Umbilical cord (tissue), 2 donors: ENCODE measurements around a stretch of chr4.

DNA sequence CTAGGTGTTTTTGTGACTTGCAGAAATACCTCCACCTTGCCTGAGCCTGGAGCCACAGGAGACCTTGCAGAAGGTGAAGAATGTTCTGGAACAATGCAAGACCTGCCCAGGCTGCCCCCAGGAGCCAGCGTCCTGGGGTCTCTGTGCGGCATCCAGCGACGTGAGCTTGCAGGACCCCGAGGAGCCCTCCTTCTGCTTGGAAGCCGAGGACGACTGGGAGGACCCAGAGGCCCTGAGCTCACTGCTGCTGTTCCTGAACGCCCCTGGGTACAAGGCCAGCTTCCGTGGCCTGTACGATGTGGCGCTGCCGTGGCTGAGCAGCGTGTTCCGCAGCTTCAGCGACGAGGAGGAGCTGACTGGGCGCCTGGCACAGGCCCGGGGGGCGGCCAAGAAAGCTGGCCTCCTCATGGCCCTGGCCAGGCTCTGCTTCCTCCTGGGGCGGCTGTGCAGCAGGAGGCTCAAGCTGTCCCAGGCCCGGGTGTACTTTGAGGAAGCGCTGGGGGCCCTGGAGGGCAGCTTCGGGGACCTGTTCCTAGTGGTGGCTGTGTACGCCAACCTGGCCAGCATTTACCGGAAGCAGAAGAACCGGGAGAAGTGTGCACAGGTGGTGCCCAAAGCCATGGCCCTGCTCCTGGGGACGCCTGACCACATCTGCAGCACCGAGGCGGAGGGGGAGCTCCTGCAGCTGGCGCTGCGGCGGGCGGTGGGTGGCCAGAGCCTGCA is 28.0 kb downstream of the SH3TC1 start:
- RAMPAGE, long total RNA = no peak

DNA sequence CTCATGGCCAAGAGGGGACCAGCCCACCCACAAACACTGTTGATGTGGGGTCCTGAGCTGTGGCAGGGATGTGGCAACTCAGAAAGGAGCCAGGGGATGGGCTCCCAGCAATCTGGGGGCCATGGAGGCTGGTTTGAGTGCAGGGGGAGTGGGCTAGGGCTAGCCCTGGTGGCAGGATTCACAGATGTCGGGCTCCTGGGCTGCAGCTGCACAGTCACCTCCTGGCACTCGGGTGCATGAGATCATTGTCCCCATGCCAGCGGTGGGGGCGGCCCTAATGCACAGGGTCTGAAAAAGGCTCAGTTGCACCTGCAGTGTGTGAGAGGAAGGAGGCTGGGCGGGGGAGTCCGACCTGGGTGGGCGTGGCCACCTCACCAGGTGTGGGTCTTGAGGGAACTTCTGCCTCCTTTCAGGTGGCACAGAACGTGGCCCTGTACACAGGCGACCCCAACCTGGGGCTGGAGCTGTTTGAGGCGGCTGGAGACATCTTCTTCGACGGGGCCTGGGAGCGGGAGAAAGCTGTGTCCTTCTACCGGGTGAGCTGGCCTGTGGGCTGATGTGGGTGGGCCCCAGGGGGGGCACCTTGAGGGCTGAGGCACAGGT is 34.4 kb upstream of the HTRA3 start:
- RAMPAGE, long total RNA = no peak

DNA sequence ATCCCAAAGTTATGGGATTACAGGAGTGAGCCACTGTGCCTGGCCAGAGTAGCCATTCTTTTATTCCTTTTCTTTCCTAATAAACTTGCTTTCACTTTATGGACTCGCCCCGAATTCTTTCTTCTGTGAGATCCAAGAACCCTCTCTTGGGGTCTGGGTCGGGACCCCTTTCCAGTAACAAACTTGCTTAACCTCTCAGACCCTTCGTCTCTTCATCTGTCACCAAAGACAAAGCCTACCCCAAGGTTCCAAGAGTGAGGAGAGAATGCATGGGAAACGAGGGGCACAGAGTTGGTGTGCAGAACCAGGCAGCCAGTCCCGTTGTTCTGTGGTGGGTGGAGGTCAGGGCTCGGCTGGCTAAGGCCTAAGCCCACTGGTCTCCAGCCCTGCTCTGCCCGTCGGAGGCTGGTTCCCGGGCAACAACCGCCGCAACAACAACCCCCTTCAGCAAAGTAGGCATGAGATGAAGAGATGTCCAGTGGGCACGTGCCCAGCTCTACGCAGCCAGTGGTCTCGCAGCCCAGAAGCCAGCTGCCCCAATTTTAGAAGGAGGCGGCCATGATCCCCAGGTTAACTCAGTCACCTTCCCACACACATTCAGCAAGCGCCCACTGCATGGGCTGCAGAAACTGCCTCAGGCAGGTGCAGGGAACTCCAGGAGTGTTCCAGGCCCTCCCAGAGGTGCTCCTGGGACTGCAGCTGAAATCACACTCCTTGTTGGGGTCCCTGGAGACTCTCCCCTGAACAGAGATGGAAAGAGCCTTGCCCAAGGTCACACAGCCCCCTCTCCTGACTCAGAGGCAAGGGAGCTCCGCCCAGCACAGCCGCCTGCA is 25.6 kb upstream of the HTRA3 start:
- RAMPAGE, long total RNA = no peak

DNA sequence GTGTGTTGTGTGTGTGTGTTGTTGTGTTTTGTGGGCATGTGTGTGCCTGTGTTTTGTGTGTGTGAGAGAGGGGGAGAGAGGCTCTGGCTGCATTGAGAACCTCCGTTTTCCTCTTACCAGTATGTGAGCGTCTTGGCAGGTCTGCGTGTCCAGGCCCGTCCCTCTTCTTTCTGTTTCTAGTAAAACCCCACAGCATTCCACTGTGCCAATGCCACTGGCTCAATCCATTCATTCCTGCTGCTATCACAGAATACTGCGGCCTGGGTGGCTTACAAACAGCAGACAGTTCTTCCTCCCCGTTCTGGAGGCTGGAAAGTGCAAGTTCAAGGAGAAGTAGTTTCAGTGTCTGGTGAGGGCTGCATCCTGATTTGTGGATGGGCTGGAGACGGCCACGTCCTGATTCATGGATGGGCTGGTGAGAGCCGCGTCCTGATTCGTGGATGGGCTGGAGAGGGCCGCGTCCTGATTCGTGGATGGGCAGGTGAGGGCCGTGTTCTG is 15.4 kb upstream of the HTRA3 start:
- RAMPAGE, long total RNA = no peak

DNA sequence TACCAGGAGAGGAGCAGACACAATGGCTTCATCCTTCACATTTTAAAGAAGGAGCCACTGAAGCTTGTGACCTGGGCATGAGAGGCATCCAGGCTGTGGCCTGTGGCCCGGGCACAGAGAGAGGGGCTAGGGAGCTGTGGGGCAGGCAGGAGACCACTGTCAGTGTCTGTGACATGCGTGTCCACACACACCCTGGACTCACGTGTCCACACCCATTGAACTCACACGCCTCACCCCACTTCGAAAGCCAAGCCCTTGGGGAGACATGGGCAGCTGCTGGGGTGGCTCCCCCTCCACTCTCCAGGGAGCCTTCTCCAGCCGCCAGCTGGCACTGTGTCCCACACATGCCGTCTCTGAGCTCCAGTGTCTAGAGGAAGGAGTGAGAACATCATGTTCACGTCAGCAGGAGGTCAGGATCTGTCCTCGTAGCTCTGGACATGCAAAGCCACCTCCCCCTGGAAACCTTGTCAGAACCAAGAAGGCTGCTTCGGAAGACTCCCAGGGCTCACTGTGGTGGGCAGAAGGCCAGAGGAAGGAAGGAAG is 61.3 kb downstream of the HTRA3 start:
- RAMPAGE, long total RNA = no peak

DNA sequence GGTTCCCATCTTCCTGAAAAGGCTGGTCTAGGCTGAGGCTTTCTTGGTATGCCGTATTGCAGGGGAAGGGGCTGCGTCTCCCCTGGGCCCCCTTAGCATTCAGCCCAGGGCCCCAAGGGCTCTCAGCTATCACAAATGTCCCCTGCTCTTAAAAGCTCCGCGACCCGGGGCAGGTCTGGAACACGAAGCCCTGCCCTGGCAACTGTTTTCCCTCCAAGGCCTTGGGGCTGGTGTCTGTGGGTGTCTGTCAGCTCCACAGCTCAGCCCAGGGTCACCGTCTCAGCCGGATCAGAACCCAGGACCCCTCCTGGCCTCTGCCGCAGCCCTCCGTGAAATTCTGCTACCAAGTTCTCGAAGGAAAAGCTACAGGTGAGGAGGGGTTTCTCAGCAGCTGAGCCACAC is 61.3 kb downstream of the ACOX3 start:
- RAMPAGE, long total RNA = no peak

GRCh38 chr4:8457366-8457942 is 16.9 kb downstream of the TRMT44 start:
- RAMPAGE, long total RNA = no peak

DNA sequence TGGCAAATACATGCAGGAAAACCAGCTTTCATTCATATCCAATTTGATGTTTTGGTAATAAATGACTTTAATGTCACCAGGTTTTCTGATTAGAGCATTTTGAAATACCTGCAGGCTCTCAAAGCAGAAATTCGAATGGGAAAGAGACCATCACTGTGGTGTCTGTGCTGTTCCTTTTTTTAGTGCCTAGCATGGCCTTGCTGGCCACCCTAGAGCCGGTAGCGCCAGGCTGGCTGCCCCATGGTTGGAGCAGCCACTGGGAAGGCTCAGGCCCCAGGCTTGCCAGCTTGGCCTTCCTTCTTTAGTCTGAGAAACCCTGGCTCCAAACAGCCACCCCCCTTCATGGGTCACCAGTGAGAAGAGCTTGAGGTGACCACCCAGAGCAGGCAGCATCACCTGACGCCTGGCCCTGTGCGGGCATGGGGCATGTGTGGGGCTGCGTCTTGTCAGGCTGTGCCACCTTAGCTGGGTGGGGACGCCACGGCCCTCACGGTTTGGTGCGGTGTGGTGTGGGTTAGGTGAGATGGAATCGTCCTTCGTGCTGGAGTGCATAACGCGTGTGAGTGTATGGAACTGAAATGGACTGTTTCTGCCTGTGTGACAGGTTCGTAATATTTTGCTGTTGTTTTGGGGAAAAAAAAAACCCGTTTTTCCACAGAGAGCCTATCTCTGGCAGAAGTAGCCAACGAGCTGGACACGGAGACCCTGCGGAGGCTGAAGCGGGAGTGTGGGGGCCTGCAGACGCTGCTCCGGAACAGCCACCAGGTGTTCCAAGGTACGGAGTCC is 30.0 kb downstream of the TRMT44 start:
- RAMPAGE, long total RNA = no peak

DNA sequence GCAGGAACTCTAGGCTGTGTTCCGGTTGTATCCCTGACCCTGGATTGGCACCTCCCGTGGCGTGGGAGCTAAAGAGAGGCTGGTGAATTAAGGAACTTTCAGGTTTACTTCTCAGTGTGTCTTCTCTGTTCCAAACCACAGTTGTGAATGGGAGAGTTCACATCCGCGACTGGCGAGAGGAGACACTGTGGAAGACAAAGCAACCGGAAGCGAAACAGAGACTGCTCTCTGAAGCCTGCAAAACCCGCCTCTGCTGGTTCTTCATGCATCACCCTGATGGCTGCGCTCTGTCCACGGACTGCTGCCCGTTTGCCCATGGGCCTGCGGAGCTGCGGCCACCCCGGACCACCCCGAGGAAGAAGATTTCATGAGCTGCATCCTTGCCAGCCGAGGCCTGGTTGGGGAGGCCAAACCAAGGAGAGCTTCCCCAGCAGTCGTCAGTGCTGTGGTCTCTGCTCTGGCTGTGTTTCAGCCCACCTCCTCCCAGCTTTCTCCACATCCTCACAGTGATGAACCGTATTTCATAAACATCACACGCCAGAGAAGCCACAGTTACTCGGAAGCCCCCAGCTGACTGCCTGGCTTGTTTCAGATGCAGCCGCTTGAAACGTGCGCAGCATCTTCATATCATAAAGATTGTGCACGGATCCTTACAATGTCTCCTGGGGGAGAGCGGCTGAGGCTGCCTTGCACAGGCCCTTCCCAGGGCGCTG is 35.2 kb downstream of the TRMT44 start:
- RAMPAGE, long total RNA = no peak

GRCh38 chr4:8903250-8903671 is 31.6 kb upstream of the HMX1 start:
- RAMPAGE, long total RNA = no peak

DNA sequence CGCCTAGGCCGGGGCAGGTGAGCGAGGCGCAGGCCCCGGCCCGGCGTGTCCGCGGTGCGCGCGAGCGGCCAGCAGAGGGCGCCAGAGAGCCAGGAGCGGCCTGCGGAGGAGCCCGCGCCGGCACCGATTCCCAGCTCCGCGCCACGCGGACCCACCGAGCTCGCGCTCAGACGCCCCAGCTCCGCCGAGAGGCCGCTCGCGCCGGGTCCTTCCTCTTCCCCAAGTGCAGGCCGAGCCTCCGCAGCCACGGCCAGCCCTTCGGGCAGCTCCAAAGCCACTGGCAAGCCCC is 128.9 kb upstream of the HMX1 start:
- RAMPAGE, long total RNA = no peak

DNA sequence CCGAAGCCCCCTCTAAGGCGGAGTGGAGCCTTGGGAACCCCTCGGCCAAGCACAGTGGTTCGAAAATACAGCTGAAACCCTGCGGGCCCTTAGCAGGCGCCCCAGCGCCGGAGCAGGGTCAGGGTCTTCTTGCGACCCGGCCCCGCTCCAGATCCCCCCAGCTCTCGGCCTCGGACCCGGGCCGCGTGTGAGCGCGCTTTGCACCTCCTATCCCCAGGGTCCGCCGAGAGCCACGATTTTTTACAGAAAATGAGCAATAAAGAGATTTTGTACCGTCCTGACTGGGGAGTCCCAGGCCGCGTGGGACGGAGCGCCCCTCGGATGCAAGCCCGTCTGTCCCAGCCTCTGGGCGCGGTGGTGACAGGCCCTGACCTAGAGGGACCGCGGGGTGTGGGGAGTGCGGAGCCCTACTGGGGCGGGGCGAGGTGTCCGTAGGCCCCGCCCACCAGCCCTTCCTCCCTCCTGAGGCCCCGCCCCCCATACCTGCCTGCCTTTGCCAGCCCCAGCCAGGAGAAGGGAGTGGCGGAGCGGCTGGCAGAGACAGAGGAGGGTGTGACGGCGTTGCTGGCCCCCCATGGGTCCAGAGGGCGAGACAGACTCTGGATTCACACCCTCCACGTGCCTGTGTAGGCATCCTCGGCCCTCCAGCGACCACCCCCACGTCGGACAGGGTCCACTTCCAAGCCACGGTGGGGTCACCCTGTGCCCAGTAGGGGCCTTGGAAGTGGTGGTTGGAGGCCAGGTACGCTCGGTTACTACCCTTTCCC is 54.2 kb downstream of the DEFB131A start:
- RAMPAGE, long total RNA = no peak

DNA sequence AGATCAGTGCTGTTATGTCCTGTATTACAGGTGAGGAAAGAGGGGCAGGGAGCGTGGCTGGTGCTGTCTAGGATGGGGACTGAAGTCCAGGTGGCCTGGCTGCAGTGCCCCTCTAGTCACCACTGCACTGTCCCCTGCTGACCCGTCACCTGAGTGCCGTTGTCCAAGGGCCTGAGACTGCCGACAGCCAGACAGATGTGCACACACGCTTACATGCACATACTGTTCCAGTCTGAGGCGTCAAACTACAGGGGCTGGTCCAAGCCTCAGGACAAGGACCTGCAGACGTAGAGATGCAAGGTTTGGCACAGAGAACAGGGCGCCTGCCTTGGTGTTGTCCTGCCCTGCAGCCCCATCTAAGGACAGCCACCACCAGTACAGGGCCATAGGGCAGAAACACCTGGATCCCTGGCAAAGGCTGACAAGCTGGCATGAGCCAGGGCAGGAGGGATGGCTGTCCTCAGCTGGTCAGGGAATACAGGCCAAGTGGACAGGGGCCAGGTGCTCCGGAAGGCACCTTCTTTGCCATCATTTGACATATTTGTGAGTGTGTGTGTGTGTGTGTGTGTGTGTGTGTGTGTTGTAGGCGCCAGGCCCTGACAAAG is 1.7 kb downstream of the SLC2A9 start:
- RAMPAGE, long total RNA = no peak

DNA sequence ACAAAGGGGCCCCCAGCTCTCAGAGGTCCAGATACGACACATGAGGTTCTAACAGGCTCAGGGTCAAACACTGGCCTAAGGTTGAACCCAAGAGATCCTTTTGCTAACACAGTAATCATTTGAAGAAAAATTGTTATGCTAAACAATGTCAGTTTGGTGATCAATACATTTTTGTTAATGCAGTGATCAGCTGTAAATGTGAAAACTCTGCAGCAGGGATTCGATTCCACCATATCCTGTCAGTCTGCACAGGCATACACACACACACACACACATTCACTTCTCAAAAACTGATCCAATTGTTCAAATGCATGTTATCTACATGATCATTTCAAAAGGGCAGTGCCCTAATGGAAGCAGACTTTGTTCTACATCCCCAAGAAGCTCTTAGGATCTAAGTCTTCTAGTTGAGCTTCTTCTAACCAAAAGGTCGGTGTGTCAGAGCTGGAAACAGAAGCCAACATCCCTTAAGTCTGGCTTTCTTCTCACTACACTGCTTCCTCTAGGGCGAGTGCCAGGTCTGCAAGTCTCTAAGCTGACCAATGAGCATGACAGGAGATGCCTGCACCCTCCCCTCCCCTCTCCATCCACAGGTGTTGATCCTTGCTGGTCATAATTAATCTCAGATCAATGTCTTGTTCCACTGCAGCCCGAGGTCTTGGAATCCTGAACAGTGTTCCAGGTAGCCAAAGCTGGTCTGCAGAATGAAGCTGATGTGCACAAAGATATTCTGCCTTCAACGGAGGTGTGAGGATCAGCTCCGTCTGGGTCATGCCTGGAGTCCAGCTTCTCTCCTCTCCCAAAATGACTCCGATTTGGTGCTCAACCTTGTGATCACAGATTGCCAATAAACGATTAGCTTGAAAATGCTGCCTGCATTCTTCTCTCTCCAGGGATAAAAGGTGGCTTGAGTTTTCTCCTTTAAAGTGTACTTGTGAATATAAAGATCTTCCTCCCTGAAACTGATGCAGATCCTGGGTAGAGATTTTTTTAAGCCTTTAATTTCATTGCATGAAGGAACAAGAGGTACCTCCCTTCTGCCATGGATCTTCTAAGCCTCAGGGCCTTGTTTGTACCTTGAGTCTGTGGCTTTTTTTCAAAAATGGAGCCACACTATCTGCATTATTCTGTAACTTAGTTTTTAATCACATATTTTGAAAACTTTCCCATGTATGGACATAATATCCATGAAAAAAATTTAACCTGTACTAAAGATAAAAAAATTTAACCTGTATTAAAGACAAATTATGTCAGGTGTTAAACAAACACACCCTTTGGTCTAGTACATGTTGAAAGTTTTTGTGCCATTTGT is 44.0 kb downstream of the WDR1 start:
- RAMPAGE, long total RNA = no peak

- RAMPAGE, long total RNA = no peak
Observed at GRCh38 chr4:10096071-10097057, 20.2 kb downstream of the WDR1 start.

GRCh38 chr4:10099213-10099866 is 17.3 kb downstream of the WDR1 start:
- RAMPAGE, long total RNA = no peak

GRCh38 chr4:10100953-10101615 is 15.5 kb downstream of the WDR1 start:
- RAMPAGE, long total RNA = no peak

DNA sequence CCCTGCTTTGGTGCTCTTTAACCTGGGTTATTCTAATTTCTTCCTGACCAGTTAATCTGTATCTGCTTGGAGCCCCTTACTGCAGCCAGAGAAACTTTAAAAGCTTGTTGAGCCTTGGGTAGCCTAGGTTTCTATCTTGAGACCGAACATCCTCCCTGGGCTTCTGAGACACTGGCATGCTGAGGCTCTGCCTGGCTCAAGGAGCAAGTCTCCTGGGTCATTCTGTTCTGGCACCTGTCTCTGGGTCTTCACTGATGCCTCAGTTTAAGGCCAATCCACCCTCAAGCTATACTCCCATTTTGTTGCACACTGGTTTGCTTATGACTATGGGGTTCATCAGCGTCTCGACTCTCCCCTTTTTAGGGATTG is 3.8 kb upstream of the WDR1 start:
- RAMPAGE, long total RNA = no peak

GRCh38 chr4:10172838-10173307 is 56.3 kb upstream of the WDR1 start:
- RAMPAGE, long total RNA = no peak

GRCh38 chr4:11420351-11420976 is 8.2 kb downstream of the HS3ST1 start:
- RAMPAGE, long total RNA = no peak